ENCODE measurements around the genes SORCS2 and PSAPL1.

DNA sequence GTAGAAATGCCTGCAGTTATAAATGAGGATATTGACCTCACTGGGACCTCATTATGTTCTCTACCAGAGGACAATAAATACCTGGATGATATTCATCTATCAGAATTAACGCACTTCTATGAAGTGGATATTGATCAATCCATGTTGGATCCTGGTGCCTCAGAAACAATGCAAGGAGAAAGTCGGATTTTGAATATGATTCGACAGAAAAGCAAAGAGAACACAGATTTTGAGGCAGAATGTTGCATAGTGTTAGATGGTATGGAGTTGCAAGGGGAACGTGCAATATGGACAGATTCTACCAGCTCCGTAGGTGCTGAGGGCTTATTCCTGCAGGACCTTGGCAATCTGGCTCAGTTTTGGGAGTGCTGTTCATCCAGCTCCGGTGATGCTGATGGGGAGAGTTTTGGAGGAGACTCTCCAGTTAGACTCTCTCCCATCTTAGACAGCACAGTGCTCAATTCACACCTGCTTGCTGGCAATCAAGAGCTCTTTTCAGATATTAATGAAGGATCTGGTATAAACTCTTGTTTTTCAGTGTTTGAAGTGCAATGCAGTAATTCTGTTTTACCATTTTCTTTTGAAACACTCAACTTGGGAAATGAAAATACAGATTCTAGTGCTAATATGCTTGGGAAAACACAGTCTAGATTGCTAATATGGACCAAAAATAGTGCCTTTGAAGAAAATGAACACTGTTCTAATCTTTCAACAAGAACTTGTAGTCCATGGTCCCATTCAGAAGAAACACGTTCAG is 47.7 kb upstream of the TBC1D14 start:
- PRO-cap, 3 experiments: no peak in any of the 3 experiments
- RAMPAGE, long total RNA, 4 experiments: no peak in any of the 4 experiments
- RRBS: no CpG with 5 or more reads among the region's 7 CpGs

- PRO-cap, 3 experiments: peak in 1 of 3 experiments; most common plus-strand start chr4:6930077 (in 1); most common minus-strand start chr4:6929980 (in 1)
- RAMPAGE, long total RNA, 4 experiments: no peak in any of the 4 experiments
- RRBS: no CpG with 5 or more reads among the region's 21 CpGs
Observed at GRCh38 chr4:6929568-6930508, 20.2 kb downstream of the TBC1D14 start.

GRCh38 chr4:6963054-6963785 is 53.6 kb downstream of the TBC1D14 start:
- PRO-cap, 3 experiments: peak in 1 of 3 experiments; most common plus-strand start chr4:6963391 (in 1); most common minus-strand start chr4:6963263 (in 1)
- RAMPAGE, long total RNA, 4 experiments: no peak in any of the 4 experiments
- RRBS: 54% methylated on average over 2 of the region's 15 CpGs

DNA sequence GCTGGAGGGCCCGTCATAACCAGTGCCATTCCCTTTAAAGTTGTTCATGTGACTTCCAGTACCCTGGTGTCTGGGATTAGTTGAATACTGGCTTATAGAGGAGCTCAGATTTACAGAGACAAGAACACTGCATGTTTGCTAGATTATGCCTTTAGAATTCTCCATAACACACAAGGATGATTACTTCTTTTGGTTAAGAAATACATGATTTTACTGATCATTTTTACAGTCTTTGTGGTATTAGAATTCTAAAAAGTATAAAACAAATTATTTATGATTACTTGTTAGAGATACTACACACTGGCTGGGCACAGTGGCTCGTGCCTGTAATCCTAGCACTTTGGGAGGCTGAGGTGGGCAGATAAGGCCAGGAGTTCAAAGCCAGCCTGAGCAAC is 37.0 kb downstream of the CCDC96 start:
- PRO-cap, 3 experiments: peak in 1 of 3 experiments; most common plus-strand start position 107 of the sequence (in 1)
- RAMPAGE, long total RNA, 4 experiments: no peak in any of the 4 experiments
- RRBS: no CpG with 5 or more reads among the region's 2 CpGs

GRCh38 chr4:7044969-7045490 is 1.9 kb downstream of the TADA2B start:
- PRO-cap, 3 experiments: no peak in any of the 3 experiments
- RAMPAGE, long total RNA, 4 experiments: no peak in any of the 4 experiments
- RRBS: 31% methylated on average over 3 of the region's 12 CpGs

DNA sequence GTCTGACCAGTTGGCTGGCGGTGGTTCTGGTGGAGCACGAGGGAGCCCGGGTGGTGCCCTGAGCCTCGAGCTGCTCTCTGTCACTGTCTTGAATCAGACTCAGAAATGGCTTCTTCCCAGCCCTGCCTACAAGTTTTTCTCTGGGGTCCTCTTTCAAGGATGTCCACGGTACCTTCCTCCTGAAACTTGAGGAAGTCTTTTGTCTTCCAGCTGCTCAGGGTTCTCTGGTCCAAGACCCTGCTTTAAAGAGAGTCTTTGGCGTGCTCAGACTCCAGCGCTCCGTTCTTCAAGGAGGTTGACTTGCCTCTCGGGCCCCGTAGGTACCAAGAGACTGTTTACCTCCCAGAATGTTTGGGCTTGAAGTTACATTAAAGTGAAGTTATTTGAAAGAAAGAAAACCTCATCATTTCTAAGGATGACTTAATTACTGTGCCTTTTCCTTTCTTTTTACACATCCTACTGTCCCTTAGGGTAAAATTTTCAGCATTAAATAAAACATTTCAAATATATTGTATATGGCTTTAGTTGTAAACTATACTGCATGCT is 11.7 kb downstream of the GRPEL1 start:
- PRO-cap, 3 experiments: no peak in any of the 3 experiments
- RAMPAGE, long total RNA, 4 experiments: no peak in any of the 4 experiments
- RRBS: no CpG with 5 or more reads among the region's 10 CpGs

DNA sequence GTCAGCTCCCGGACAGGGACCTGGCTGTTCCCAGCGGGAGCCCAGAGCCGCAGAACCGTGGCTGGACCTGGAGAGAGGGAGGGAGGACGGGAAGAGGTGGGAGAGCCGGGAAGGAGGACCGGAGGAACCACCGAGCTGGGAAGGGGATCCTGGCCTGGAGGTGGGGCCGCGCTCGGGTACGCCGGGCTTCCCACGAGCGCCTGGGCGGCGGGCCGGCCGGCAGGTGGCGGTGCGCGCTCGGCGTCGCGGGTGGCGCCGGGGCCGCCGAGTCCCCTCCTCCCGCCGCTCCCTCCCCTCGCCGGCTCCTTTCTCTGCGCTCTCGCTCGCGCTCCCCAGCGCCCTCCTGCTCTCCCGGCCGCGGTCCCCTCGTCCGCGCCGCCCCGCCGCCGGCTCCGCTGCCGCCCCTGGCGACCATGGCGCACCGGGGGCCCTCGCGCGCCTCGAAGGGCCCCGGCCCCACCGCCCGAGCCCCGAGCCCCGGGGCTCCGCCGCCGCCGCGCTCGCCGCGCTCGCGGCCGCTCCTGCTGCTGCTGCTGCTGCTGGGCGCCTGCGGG is at the start of gene SORCS2:
SORCS2 (plus strand) TSS at position 305 of the 554 bp plus-strand sequence.
- PRO-cap, 3 experiments: no peak in any of the 3 experiments
- RAMPAGE, long total RNA, 4 experiments: no peak in any of the 4 experiments
- RRBS: 2% methylated on average over 57 of the region's 76 CpGs

DNA sequence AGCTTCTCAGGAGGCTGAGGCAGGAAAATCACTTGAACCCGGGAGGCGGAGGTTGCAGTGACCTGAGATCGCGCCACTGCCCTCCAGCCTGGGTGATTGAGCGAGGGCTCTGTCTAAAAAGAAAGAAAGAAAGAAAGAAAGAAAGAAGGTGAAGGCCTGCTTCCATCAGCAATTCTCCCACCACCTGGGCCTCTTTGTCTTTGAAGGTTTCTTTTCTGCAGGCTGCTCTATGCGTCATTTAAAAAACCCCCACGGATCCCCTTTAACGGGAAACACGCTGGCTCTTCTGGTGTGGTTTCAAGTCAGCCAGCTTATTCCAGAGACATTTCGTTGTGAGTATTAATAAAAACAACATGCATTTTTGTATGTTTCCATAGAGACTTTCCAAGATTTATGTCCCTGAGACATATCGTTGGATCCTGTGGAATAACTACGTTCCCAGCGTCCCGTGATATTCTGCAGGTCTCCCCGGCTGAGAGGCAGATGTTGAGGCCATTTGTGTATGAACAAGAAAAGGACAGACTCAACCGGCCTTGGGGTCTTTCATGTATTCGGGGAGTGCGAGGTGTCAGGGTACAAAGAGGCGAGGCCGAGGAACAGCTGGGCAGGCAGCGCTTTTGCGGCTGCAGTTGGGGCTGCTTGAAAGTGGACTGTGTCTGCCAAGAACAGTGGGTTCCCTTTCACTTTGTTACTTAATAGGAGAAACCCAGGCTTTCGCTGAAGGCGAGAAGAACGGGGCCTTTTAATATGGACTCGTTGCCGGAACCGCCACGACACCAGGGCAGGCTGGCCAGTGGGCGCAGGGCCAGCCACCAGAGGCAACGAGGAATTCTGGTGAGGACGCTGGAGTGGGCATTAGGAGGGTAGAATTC is 58.0 kb downstream of the SORCS2 start:
- PRO-cap, 3 experiments: no peak in any of the 3 experiments
- RAMPAGE, long total RNA, 4 experiments: no peak in any of the 4 experiments
- RRBS: 100% methylated on average over 1 of the region's 32 CpGs

- PRO-cap, 3 experiments: no peak in any of the 3 experiments
- RAMPAGE, long total RNA, 4 experiments: no peak in any of the 4 experiments
- RRBS: no CpG with 5 or more reads among the region's 9 CpGs
Observed at GRCh38 chr4:7344554-7345055, 90.1 kb downstream of the PSAPL1 start.

- PRO-cap, 3 experiments: no peak in any of the 3 experiments
- RAMPAGE, long total RNA, 4 experiments: no peak in any of the 4 experiments
- RRBS: no CpG with 5 or more reads among the region's 6 CpGs
Observed at GRCh38 chr4:7434754-7435139, at the start of gene PSAPL1. Gene PSAPL1 (minus strand): TSS chr4:7434930.

DNA sequence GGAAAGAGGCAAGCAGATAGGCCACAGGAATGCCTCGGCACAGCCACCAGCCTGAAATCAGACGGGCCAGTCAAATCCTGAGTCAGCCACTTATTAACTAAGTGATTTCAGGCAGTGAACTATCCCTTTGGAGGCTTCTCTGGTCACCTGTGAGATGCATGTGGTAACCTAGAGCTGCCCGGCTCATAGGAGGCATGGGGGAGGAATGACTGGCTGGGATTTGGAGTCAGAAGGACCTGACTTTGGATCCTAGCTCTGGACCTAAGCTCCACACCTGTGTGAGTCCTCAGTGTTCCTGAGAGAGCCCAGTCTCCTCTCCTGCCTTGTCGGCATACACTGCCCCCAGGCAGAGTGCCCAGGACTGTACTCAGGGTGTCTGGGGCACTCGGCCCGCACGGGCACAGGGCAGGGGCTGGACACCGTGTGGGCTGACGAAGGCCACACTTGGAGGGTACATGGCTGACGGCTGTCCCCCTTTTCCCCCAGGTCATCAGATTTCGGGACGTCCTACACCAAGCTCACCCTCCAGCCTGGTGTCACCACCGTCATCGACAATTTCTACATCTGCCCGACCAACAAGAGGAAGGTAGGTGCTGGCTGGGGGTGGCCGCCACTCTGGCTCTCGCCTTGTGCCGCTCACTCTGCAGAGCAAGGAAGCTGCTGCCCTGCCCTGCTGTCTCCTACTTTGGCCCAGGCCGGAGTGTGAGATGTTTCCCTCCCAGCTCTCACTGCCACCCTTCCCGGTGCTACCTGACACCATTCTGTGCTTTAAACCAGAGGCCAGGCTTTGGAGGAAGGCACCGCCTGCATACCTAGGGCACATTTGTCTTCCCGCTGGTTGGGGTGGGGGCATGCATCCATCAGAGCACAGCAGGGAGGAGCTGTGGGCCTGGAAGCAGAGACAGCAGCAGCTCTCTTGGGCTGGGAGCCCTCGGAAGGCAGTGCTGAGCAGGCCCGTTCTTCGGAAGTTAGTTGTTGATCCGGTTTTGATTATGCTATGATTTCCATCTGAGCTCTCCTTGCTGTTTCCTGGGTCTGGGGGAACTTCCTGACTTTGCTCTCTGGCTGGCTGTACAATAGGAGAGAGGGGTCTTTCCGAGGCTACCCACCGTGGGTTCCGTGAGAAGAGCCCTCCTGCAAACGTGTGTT is 96.7 kb upstream of the PSAPL1 start:
- PRO-cap, 3 experiments: no peak in any of the 3 experiments
- RAMPAGE, long total RNA, 4 experiments: no peak in any of the 4 experiments
- RRBS: 29% methylated on average over 1 of the region's 30 CpGs

- PRO-cap, 3 experiments: no peak in any of the 3 experiments
- RAMPAGE, long total RNA, 4 experiments: no peak in any of the 4 experiments
- RRBS: no CpG with 5 or more reads among the region's 10 CpGs
Observed at GRCh38 chr4:7635002-7635539, 200.3 kb upstream of the PSAPL1 start.

DNA sequence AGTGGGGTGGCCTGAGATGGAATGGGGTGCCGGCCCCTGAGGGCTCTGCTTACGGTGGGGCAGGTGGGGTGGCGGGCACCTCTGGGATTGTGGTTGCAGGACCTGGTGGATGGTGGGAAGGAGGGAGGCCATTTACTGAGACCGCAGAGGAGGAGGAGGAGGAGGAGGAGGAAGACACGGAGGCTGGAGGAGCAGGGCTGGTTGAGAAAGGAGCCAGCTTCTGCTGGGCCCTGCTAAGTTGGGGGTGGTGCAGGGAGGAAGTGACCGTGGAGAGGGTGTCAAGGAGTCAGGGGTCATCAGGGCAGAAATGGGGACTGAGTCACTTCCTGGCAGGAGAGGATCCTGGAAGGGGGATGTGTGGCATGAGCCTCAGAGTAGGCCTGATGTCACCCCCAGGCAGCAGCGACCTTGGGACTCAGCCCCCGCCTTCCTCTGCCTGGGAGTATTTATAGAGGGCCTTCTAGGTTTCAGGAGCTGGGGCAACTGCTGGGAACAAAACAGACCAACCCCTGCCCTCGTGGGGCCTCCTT is 213.4 kb upstream of the PSAPL1 start:
- PRO-cap, 3 experiments: peak in 2 of 3 experiments; most common plus-strand start position 473 of the sequence (in 1); most common minus-strand start position 198 of the sequence (in 1)
- RAMPAGE, long total RNA, 4 experiments: no peak in any of the 4 experiments
- RRBS: no CpG with 5 or more reads among the region's 9 CpGs

GRCh38 chr4:7651244-7651793 is 216.6 kb upstream of the PSAPL1 start:
- PRO-cap, 3 experiments: peak in 2 of 3 experiments; most common plus-strand start chr4:7651639 (in 1); most common minus-strand start chr4:7651673 (in 1)
- RAMPAGE, long total RNA, 4 experiments: no peak in any of the 4 experiments
- RRBS: no CpG with 5 or more reads among the region's 10 CpGs

- PRO-cap, 3 experiments: no peak in any of the 3 experiments
- RAMPAGE, long total RNA, 4 experiments: no peak in any of the 4 experiments
- RRBS: no CpG with 5 or more reads among the region's 25 CpGs
Observed at GRCh38 chr4:7773342-7774139, 166.1 kb downstream of the AFAP1 start.

- PRO-cap, 3 experiments: no peak in any of the 3 experiments
- RAMPAGE, long total RNA, 4 experiments: no peak in any of the 4 experiments
- RRBS: no CpG with 5 or more reads among the region's 24 CpGs
Observed at GRCh38 chr4:7811602-7812234, 127.9 kb downstream of the AFAP1 start.

DNA sequence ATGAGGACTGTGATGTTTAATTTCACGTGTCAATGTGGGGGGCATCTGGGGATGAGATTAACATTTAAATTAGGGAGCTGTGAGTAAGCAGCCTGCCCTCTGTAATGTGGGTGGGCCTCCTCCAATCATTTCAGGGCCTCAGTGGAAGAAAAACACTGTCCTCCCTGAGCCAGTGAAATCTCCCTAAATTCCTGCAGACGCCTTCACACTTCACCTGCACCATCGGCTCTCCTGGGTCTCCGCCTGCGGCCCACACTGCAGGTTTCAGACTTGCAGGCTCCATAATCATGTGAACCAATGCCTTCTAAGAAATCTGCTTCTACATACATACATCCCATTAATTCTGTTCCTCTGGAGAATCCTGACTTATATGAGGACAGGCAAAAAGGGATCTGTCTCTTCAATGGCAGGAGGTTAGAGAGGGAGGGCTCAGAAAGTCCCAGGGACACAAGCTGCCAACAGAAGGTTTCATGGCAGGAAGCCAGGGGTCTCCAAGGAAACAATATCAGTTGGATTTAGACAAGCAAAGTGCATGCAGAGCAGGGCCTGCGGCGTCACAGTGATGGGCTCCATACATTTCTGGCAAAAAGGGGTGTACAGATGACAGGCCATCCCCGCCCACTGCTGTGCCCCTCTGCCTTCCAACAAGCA is 121.5 kb downstream of the AFAP1 start:
- PRO-cap, 3 experiments: no peak in any of the 3 experiments
- RAMPAGE, long total RNA, 4 experiments: no peak in any of the 4 experiments
- RRBS: no CpG with 5 or more reads among the region's 8 CpGs

DNA sequence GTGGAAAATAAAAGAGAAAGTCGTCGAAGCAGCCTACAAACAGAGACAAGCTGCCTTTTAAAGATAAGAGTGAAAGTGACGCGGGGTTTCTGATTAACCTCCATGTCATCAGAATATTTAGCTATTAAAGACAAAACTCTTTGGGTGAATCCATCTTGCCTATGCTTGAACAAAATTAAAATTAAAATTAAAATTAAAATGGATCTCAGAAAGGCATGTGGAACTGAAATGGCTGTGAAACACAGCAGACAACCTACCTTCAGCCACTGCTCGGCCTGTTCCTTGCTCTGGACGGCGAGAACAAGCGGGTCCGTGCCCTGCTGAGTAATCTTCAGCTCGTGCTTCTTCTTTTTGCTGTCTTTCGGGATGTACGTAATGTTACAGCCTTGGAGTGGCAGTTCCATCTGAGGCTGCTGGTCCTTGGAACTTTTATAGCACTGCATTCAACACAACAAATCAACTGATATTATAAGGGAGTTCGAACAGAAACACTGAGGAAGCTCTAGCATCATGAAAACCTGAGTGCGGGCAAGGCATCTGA is 101.3 kb downstream of the AFAP1 start:
- PRO-cap, 3 experiments: peak in 3 of 3 experiments; most common minus-strand start position 293 of the sequence (in 3)
- RAMPAGE, long total RNA, 4 experiments: start-site peak on the minus strand in 1 of 4 experiments, centred at position 321 of the sequence, 23 reads per replicate
- RRBS: no CpG with 5 or more reads among the region's 14 CpGs

GRCh38 chr4:7861111-7861939 is 78.3 kb downstream of the AFAP1 start:
- PRO-cap, 3 experiments: no peak in any of the 3 experiments
- RAMPAGE, long total RNA, 4 experiments: no peak in any of the 4 experiments
- RRBS: no CpG with 5 or more reads among the region's 13 CpGs

DNA sequence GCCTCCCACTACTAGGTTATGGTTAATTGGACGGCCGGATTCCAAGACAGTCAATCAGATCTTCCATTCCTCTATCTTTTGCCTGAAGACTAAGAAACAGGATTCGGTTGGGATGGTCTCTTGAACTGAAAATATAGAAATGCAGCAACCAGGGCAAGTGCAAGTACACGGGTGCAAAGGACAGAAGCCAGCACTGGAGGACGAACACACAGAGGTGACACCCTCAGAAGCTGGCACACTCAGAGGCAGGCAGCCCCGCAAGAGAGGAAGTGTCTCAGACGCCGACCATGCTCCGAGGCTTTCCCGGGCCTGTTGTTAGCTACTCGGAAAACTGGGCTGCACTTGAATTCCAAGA is 63.3 kb downstream of the AFAP1 start:
- PRO-cap, 3 experiments: no peak in any of the 3 experiments
- RAMPAGE, long total RNA, 4 experiments: no peak in any of the 4 experiments
- RRBS: no CpG with 5 or more reads among the region's 11 CpGs